Karpas-422 (cell line): ENCODE data around the gene KCNK18.

- PRO-cap: no peak
- RAMPAGE, long total RNA: no peak
Observed at GRCh38 chr10:114519184-114519772, 115.0 kb upstream of the AFAP1L2 start.

- PRO-cap: no peak
- RAMPAGE, long total RNA: no peak
Observed at GRCh38 chr10:114623773-114624309, 34.2 kb downstream of the ABLIM1 start.

DNA sequence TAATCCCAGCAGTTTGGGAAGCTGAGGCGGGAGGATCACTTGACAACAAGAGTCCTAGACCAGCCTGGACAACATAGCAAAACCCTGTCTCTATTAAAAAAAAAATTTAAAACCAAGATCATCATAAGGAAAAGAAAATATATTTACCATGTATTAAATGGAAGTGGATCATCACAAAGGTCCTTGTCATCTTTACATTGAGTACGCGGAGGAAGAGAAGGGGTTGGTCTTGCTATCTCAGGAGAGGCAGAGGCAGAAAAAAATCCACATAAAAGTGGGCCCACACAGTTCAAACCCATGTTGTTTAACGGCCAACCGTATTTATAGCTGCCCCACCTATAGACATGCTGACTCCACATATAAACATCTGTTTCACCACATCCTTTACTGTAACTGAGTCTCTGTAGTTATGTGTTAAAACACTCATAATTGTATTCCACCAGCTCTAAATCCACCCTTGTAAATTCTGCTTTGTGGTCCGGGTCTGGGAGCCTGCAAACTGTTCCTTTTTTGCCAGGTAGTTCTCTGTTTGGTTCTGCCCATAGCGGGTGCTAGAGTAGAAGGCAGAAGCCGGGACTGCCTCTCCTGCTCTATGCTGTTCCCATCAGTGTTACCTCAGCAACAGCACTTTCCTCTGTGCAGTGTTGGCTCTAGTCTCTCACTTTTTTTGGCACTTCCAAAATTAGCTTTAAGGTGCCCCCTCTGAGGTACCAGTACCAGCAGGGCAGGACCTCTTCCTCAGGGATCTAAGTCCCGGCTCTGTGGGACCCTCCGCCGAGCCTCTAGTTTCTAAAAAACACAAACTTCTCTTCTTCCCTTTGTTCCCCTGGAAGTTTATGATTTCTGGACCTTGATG, 20.2 kb upstream of the FHIP2A start:
- PRO-cap: no peak
- RAMPAGE, long total RNA: no peak

- PRO-cap: no peak
- RAMPAGE, long total RNA: no peak
Observed at GRCh38 chr10:116058356-116059288, 214.4 kb downstream of the GFRA1 start.

DNA sequence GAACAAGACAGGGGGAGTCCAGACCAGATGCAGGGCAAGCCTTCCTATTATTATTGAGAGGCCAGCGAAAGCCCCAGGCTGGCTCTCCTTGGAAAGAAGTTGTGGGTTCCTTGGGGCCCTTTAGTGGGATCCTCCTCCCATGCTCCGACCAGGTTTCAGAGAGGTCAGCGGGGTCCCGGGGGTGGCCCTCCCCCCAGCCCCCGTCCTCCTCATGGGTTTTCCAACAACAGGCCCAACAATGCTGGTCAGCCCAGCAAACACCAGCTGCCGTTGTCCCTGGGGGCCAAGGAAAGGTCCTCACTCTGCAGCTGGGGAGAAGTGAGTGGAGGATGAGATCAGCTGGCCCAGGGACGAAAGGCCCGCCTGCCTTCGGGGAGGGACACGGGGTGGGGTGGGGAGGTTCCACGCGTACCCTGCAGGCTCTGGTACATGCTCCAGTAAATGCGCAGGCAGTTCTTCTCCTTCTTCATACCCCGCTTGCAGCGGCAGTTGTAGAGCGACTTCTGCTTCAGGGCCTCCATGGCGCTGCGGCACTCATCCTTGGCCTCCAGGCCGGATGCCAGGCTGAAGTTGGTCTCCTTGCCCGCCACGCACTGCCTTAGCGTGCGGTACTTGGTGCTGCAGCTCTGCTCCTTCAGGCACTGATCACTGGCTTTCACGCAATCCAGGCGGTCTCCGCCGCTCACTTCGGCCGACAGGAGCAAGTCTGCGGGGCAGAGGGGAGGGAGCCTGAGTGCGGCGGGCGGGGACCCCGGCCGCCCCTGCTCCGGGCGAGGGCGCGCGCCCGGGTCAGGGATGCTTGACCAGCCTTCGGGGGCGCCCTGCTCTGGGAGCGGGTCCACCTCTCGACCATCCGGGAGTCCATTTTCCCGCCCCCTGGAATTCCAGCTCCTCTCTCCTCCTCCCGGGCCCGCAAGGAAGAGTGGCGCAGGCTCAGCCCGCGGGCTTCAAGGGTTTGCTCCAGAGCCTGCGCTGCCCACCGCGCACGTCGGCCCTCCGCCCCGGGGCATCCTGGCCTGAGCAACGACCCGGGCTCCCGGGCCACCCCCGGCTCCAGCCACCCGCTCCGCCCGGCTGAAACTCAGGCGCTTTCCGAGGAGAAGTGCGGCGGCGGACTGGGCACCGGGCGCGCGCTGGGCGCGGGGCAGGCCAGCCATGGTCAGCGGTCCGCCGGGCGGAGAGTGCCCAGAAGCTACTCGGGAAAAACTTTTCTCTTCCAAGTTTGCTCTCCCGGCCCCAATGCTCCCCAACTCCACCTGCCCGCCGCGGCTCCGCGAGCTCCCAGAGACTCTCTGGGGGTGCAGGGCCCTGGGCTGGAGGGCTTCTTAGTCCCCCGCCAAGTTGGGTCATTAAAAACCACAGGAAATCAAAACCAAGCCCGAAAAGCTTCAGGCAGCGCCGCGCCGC, 2.1 kb downstream of the GFRA1 start:
- PRO-cap: no peak
- RAMPAGE, long total RNA: no peak

- PRO-cap: no peak
- RAMPAGE, long total RNA: no peak
Observed at GRCh38 chr10:116548097-116548639, 2.4 kb downstream of the PNLIP start.

- PRO-cap: no peak
- RAMPAGE, long total RNA: no peak
Observed at GRCh38 chr10:116620643-116621196, 30.0 kb downstream of the PNLIPRP1 start.

GRCh38 chr10:116769846-116770173, 27.4 kb upstream of the HSPA12A start:
- PRO-cap: no peak
- RAMPAGE, long total RNA: no peak

DNA sequence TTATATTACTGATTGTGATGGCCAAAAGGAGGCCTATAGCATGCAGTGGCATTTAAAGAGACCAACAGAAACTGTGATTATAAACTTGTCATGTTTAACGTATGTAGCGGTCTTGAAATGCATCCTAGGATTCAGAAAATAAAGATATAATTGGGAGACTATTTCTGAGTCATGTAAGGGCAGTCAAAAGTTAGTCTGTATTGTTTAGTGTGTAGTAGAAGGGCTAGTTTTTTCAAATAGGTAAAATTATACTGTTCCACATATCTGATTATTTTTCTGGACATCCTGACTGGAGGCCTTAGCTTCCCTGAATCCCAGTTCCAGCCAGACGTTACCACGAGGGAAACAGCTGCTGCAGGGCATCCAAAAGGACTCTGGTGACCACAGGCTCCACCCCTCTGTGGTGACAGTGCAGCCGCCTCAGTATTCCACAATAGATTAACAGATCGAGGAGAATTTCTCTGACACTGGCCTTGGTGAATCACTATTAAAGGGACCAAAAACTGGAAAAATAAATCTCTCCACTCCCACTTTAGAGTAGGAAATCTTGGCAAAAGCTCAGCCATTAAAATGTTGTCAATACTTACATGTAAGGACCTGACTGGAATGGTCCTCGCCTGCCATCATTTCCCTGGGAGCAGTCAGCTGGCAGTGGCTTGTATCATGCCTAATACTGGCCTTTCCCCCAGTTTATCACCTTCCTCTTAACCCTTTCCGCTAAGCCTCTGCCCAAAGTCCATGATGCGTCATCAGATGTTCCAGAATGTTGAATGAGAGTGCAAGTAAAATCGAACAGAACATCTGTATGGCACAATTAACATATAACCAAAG, 31.4 kb downstream of the ENO4 start:
- PRO-cap: no peak
- RAMPAGE, long total RNA: no peak

DNA sequence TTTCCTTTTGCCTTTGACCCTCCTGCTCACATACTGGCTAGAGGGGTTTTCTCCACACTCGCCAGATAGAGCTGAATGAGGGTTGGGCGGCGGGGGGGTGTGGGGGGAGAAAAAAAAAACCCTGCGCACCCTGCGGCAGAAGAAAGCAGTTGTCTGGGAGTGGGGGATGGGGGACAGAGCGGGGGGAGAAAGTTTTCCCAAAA, 575 bp upstream of the VAX1 start:
- PRO-cap: no peak
- RAMPAGE, long total RNA: no peak

GRCh38 chr10:117197290-117197739, at the start of gene KCNK18:
Gene KCNK18, plus strand, starts transcription at chr10:117197489.
- PRO-cap: no peak
- RAMPAGE, long total RNA: no peak

GRCh38 chr10:117361235-117361950, 13.8 kb downstream of the PDZD8 start:
- PRO-cap: no peak
- RAMPAGE, long total RNA: no peak

GRCh38 chr10:117374170-117374969, 870 bp downstream of the PDZD8 start:
- PRO-cap: no peak
- RAMPAGE, long total RNA: no peak

DNA sequence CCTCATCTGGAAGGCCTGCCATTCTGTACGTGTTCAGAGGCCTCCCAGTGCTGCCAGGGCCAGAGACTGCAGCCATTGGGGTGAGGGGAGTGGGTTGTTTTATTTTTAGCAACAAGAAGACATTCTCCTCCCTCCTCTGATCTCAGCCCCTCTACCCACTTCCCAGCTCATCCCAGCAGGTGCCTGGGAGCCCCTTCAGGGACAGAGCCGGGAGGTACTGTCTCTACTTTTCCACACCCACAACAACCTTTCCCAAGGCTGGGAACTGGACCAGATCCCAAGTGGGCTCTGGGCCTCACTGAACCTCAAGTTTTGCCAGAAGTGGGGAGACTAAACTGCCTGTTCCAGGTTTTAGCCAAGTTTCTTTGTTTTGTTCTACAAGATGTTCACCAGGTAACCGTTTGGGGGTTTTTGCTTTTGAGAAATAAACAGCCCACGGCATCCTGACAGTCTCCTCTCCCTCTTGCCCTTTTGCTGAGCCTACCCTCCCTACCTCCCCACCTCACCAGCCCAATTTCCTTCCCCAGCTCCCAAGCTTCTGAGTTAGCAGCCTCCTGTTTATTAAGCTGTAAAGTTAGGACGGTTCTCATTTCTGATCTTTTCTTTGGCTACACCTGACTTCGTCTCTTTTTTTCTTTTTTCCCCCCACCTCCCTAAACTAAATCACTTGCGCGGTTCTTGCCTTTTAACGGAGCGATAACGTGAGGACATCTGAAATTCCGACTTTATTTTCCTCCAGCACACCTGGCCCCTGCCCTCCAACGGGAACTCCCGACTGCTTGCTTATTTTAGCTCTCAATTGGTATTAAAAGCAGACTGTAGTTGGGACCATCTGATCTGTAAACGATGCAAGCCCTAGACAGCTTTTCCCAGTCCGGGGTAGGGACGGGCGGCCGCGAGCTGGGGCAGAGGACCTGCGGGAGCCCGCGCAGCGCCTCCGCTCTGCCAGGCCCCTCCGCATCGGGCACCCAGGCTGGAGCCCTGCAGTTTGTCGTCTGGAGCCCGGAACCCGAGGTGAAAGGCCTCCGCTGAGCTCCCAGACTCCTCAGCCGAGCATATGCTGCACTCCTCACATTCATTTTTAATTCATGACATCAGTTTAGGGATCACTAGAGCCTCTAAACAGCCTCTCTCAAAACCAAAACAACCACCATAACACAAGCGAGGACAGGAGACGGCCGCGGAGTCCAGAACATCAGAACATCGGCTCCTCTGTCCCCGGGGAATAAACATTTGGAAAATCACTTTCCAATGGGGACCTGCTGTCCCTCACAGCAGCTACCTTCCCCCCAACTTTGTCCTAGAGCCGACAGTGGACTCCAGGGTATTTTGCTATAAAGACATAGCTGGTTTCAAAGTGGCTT, 10.2 kb upstream of the EMX2 start:
- PRO-cap: no peak
- RAMPAGE, long total RNA: no peak

GRCh38 chr10:117540898-117541651, 1.5 kb upstream of the EMX2 start:
- PRO-cap: no peak
- RAMPAGE, long total RNA: no peak

- PRO-cap: no peak
- RAMPAGE, long total RNA: no peak
Observed at GRCh38 chr10:117609089-117609840, 66.7 kb downstream of the EMX2 start.

DNA sequence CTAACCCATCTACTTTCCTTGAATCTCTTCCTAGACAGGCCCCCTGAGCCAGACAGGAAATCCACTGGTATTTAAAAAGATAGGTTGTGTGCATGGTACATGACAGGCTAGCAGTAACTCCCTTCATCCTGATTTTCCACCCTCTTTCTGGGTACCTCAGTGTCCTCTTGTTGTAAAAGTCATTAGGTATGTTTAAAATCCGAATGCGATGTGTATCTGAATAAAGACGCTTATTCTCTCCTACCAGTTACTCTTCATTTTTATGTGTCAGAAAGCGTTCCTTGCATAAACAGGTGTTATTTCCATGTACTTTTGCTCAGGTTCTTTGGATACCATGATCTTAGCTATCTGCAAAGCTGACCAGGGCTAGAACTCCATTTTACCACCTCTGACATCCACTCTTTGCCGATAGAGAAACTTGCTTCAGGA, 43.9 kb downstream of the FAM204A start:
- PRO-cap: no peak
- RAMPAGE, long total RNA: no peak

DNA sequence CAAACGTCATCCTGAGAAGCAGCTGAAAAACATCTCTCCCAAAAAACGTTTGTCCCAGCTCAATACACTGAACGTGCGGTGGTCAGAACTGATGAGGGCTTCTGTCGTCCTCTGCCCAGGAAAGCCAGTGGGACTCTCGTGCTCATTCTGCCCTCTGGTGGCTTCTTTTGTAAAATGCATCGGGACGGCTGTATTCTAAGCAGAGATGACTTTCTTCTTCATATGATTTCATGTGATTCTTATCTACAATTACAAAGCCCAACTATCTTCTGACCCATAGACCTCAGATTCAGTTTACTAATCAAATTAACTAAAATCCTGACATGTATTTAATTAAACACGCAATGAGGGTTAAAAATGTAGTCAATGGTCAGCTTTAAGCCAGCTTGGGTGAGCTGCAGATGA, 117.5 kb upstream of the FAM204A start:
- PRO-cap: no peak
- RAMPAGE, long total RNA: no peak

DNA sequence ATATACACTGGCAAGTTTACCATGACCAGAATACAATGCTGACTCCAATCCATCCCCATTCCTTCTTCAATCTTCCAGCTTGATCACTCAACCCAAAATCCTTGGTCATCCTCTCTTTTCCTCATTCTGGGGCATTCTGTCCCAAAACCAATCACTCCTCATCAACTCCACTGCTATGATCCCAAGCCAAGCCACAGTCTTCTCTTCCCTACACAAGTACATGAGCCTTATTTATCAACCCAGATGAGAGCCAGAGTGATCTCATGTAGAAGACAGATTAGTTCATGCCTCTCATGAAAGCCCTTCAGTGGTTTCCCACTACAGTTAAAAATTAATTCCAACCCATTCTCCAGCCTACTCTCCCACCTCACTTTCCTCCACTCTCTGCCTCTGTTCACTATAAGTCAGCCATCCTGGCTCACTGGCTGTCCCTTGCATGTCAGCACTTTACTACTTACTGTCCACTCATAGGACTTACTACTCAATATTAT, 67.4 kb downstream of the CACUL1 start:
- PRO-cap: no peak
- RAMPAGE, long total RNA: no peak

- PRO-cap: no peak
- RAMPAGE, long total RNA: no peak
Observed at GRCh38 chr10:118729497-118730028, 25.2 kb downstream of the CACUL1 start.